Jurkat, Clone E6-1 (cell line): ENCODE measurements around a stretch of chr10.

DNA sequence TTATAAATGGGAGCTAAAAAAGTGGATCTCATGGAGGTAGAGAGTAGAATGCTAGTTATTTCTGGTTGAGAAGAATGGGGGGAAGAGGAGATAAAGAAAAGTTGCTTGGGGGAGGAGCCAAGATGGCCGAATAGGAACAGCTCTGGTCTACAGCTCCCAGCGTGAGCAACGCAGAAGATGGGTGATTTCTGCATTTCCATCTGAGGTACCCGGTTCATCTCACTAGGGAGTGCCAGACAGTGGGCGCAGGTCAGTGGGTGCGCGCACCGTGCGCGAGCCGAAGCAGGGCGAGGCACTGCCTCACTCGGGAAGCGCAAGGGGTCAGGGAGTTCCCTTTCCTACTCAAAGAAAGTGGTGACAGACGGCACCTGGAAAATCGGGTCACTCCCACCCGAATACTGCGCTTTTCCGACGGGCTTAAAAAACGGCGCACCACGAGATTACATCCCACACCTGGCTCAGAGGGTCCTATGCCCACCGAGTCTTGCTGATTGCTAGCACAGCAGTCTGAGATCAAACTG, 549.2 kb downstream of the KIF20B start:
- RRBS: no CpG with 5 or more reads among the region's 24 CpGs

DNA sequence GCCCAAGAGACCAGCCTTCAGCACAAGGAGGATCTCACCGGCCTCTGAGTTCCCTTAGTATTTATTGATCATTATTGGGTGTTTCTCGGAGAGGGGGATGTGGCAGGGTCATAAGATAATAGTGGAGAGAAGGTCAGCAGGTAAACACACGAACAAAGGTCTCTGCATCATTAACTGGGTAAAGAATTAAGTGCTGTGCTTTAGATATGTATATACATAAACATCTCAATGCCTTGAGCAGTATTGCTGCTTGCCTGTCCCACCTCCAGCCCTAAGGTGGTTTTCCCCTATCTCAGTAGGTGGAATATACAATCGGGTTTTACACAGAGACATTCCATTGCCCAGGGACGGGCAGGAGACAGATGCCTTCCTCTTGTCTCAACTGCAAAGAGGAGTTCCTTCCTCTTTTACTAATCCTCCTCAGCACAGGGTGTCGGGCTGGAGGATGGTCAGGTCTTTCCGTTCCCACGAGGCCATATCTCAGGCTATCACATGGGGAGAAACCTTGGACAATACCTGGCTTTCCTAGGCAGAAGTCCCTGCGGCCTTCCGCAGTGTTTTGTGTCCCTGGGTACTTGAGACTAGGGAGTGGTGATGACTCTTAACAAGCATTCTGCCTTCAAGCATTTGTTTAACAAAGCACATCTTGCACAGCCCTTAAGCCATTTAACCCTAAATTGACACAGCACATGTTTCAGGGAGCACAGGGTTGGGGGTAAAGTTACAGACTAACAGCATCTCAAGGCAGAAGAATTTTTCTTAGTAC, 555.9 kb downstream of the HTR7 start:
- RRBS: no CpG with 5 or more reads among the region's 10 CpGs

DNA sequence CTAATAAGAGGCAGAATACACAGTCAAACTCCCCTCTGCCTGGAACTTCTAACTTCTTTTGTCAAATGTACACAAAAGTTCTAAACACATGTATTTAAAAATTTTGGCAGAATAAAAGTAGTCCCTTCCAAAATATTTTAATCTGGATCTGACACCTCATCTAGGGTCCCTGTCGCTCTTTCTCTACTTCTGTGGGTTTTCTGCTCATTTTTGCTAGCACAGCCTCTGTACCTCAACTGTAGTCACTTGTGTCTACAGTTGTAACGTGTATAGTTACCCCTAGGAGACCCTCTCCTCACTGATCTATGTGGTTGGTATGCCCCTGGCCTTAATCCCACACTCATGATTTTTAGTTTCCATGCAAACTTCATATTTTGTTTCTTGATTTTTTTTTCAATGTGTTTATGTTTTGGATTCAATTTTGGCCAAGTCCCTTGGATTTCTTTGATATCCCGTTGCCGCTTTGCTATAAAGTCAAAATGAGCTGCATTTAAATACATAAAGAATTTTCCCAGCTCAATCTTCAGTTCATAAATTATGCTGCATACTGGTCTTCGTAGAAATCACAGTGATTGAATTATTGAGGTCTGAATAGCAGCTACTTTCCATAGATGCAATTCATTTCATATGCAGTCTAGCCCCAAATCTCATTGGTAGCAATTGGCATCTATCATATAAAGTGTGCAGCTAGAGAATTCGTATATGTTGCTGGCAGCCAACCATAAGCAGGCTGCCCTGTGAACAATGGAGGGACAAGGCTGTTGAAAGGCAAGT, 4.0 kb downstream of the ANKRD1 start:
- RRBS: no CpG with 5 or more reads among the region's 6 CpGs

DNA sequence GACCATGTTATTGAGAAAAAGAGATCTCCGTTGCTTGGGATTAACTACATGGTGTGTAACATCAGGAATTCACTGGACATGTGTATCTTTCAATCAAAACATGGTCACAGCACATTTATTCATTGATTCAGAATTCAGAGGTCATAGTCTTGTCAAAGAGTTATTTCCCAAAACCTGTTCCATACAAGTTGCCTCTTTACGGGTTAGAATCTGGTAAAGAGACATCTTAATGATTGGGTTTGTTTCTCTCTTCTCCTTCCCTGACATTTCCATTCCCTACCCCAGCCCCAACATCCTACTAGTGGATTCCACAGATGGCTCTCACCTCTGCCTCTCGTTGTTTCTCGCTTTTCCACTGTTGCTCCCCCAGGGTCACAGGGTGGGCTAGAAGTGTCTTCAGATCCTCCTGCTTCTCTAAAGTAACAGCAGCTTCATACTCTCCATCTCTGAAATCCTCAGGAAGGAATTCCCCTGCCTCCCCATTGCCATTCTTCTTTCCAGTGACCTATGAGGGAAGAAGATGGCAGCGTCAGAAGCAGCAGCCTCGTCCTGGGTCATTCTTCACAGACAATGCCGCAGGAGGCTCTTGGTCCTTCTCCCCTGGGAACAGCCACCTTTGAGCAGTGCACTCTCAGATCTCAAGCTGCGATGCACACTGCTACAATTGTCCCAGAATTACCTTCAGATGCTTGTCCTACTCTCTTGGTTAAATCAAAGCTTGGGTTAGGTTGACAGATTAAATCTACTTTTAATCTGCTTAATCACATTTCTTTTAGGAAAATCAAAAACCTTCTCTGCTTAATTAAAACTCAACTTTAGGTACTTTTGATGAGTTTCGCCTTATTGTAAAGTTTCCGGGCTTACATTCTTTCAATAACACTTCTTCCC, 799 bp downstream of the ANKRD1 start:
- RRBS: no CpG with 5 or more reads among the region's 10 CpGs

- RRBS: 27% methylated on average over 58 of the region's 115 CpGs
Observed at GRCh38 chr10:91163208-91164271, 56.9 kb upstream of the PCGF5 start.

- RRBS: no CpG with 5 or more reads among the region's 2 CpGs
Observed at GRCh38 chr10:91167280-91167852, 53.1 kb upstream of the PCGF5 start.

- RRBS: no CpG with 5 or more reads among the region's 2 CpGs
Observed at GRCh38 chr10:91193542-91193821, 27.0 kb upstream of the PCGF5 start.

DNA sequence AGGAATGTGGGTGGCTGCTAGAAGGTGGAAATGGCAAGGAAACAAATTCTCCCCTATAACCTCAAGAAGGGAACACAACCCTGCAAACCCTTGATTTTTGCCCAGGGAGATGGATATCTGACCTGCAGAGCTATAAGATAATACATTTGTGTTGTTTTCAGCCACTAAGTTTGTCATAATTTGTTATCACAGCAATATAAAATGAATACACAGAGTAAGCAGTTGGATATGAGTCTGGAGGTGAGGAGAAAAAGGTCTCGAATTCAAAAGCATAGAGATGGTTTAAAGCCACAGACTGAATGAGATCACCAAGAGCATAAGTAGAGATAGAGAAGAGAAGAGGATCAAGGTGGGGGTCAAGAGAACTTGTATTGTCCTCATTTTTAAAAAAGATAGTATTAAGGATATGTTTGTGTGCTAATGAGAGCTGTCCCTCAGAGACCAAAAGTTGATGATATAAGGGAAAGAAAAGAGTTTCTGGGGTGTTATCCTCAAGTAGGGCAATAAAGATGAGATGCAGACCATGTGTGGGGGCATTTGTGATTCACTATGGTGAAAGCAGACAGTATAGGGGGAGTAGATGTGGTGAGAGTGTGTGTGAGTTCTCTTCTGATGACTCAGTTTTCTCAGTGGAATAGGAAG, 25.9 kb upstream of the PCGF5 start:
- RRBS: no CpG with 5 or more reads among the region's 1 CpG

- RRBS: 2% methylated on average over 20 of the region's 38 CpGs
Observed at GRCh38 chr10:91220986-91221823, 742 bp downstream of the PCGF5 start.

DNA sequence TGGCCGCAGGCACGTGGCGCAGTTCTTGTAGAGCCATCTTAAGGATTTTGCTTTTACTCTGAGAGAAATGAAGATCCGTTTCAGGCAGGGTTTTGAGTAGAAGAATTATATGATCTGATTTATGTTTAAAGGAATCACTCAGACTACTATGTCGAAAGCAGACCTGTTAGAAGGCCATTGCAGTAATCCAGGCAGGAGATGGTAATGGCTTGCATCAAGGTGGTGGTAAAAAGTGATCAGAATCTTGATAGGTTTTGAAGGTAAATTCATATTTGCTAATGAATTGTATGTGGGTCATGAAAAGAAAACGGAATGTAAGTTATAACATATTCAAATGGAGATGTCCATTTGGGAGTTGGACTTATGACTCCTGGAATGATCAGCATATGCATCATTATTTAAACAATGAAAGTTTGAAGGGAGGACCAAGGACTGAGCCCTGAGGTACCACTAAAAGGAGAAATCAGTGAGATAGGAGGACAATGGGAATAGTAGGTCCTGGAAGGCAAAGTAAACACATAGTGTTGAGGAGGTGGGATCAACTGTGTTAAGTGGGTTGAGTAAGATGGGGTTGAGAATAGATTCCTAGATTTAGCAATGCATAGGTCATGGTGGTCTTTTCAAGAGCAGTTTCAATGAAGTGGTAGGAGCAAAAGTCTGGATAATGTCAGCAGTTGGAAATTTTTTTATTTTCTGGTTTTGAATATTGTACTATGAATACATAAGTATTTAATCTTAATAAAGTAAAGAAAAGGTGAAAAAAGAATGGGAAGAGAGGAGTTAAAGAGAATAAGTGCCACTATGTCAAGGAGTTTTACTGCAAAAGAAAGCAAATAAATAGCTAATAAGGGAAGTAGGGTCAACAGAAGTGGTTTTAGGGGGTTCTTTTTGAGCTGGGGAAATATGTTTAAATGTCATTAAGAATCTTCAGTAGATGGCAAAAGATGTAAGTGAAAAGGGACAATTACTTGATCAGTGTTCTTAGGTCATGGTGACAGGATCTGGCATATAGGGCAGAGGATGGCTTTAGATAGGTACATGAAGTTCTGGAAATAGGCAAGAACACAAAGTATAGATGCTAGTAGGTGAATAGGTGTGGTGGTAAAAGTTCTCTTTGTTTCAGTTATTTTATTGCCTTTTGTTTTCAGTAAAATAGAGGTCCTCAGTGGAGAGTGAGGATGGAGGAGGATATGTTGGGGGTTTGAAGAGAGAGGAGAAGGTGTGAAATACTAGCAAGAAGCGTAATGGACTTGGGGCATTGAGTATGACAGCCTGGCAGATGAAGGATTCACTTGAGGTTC, 11.6 kb downstream of the PCGF5 start:
- RRBS: no CpG with 5 or more reads among the region's 7 CpGs

GRCh38 chr10:91341016-91341457, 69.1 kb upstream of the HECTD2 start:
- RRBS: no CpG with 5 or more reads among the region's 5 CpGs

GRCh38 chr10:91411135-91411483, 965 bp downstream of the HECTD2 start:
- RRBS: no CpG with 5 or more reads among the region's 3 CpGs

- RRBS: no CpG with 5 or more reads among the region's 4 CpGs
Observed at GRCh38 chr10:91413502-91414483, 3.6 kb downstream of the HECTD2 start.

DNA sequence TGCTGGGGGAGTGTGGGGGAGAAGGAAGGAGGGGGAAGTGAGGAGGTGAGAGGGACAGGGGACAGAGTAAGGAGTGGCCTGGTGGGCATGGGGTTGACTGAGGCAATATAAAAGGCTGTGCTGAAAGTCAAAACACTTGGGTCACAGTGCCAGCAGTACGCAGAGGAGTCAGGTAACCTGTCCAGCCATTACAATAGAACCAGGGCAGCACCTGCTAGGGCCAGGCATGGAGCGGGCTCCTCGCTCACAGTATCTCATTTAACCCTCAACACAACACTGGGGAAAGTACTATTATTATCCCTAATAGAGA, 43.2 kb downstream of the PPP1R3C start:
- RRBS: no CpG with 5 or more reads among the region's 3 CpGs

- RRBS: no CpG with 5 or more reads among the region's 24 CpGs
Observed at GRCh38 chr10:91629739-91630914, 2.7 kb downstream of the PPP1R3C start.

DNA sequence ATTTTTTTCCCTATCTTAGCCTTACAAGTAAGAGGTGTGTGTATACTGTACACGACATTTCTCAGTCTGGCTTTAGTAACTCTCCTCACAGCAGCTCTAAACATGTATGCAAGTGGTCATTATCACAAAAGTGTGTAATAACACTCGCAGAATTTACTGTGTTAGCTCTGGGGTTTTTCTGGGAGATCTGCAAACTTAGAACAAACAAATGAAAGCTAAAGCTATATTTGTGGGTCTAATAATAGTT, 887 bp downstream of the PPP1R3C start:
- RRBS: no CpG with 5 or more reads among the region's 2 CpGs

- RRBS: no CpG with 5 or more reads among the region's 5 CpGs
Observed at GRCh38 chr10:91848349-91848859, 50.2 kb downstream of the TNKS2 start.

GRCh38 chr10:91887743-91888155, 21.5 kb downstream of the FGFBP3 start:
- RRBS: no CpG with 5 or more reads among the region's 14 CpGs

DNA sequence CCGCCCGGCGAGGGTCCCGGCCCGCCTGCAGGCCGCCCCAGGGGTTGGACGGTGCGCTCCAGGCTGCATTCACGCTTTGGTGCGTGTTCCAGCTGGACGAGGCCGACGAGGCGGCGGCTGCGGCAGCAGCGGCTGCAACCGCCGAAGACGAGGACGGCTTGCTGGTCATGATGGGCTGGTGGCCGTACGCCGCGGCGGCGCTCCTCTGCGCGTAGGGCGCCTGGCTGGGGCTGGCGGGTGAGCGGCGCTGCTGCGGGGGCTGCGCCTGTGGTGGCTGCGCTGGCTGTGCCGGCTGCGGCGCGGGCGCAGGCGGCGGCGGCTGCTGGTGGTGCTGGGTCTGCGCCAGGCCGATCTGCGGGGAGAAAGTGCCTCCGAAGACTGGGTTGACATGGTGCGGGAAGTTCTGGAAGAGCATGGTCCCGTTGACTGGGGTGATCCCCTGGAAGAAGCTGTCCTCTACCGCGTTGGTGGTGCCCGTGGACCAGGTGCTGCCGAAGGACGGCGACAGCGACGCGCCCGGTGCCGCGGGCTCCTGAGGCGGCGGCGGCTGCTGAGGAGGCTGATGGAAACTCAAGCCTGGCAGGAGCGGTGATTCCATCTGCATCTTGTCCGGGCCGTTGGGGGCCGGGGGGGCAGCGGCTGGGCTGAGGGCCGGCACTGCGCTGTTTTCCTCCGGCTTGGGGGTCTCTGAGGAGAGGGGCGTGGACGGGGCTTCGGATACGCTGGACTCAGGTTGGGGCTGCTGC, 51.2 kb downstream of the CPEB3 start:
- RRBS: 68% methylated on average over 2 of the region's 77 CpGs